ENCODE results near the gene SPATA2.

- RAMPAGE, total RNA = no peak
These were observed 519 bp downstream of the CSE1L start for GRCh38 chr20:49046432-49047229.

GRCh38 chr20:49124282-49124733 lies 63.8 kb downstream of the STAU1 start:
- RAMPAGE, total RNA = no peak

DNA sequence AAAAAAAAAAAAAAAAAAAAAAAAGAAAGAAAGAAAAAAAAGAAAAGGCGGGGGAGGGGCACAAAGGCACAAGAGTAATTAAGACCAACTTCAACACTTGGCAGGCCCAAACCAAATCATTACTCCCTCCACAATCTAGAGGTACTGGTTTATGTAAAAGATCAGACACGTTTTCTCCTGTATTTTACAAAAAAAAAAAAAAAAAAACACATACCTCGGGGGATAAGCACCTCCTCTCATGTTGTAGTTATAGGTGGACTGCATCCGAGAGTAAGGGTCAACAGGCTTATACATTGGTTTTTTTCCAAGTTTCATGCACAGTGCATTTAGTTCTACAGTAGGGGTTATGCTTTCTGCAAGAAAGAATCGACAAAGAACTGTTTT lies 34.4 kb downstream of the STAU1 start:
- RAMPAGE, total RNA = no peak

- RAMPAGE, total RNA = no peak
These were observed 918 bp upstream of the ZNFX1 start for GRCh38 chr20:49278536-49279414.

DNA sequence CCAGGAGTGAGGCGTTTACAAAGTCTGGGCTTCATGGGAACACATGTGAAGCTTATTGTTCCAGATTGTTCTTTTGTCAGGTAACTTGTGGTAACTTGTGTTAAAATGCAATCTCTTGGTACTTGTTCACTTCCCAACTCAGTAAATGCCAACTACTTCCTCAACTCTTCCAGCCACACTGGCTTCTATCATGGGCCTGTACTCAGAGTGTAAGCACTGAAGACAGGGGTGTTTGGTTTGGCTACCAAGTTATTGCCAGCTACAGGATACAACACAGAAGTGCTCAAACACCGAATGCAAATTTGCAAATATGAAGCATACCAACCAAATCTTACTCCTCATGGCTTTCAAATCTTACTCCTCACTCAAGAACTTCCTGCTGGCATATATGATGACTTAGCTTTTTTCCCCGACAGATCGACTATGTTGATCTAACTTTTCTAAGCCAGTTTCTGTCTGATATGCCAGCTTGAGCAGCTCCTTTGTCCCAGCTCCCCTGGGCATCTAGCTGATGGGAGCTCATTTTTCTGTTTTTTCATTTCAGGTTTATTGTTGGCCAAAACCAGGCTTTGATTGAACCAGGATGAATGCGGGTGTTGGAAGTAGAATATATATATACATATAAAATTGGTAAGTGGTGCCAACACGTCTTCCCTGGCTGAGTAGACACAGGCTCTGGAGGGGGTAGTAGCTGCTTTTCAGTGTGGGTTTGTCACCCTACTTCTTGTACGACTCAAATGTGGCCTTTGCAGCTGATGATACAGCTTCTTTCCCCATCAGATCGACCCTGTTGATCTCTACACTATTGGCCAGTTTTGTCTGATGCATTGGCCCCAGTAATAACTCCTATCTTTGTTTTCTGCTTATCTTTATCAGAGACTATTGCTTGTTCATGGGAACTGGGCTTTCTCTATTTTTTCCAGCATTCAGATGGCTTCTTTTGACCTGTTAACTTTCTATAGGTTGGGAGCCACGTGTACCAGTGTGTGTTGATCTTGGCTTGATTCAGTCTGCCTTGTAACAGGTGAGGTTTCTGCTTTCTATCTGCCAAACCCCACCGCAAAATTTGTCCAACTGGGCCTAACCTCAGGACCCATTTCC lies 2.4 kb upstream of the ZNFX1 start:
- RAMPAGE, total RNA = no peak

DNA sequence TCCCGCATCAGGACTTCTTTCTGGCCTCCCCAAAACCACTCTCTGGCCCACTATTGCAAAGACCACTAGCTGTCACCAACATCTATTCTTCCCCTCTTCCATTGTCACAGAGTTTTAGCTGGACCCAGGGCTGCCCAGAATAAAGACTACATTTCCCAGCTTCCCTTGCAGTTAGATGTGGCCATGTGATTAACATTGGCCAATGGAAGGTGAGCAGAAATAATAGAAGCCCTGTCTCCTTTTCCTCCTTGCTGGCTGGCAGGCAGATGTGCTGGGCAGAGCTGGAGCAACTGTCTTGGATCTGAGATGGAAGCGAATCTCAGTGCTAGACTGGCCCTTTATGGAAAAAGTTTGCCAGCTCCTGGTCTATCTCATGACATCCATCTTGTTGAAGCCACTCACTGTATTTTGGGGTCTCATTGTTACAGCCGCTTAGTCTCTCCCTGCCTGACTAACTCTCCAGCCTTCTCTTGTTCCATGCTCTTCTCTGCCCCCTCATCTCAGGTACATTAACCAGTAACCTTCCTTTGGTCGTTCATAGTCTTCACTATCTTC lies 96.9 kb downstream of the KCNB1 start:
- RAMPAGE, total RNA = no peak

DNA sequence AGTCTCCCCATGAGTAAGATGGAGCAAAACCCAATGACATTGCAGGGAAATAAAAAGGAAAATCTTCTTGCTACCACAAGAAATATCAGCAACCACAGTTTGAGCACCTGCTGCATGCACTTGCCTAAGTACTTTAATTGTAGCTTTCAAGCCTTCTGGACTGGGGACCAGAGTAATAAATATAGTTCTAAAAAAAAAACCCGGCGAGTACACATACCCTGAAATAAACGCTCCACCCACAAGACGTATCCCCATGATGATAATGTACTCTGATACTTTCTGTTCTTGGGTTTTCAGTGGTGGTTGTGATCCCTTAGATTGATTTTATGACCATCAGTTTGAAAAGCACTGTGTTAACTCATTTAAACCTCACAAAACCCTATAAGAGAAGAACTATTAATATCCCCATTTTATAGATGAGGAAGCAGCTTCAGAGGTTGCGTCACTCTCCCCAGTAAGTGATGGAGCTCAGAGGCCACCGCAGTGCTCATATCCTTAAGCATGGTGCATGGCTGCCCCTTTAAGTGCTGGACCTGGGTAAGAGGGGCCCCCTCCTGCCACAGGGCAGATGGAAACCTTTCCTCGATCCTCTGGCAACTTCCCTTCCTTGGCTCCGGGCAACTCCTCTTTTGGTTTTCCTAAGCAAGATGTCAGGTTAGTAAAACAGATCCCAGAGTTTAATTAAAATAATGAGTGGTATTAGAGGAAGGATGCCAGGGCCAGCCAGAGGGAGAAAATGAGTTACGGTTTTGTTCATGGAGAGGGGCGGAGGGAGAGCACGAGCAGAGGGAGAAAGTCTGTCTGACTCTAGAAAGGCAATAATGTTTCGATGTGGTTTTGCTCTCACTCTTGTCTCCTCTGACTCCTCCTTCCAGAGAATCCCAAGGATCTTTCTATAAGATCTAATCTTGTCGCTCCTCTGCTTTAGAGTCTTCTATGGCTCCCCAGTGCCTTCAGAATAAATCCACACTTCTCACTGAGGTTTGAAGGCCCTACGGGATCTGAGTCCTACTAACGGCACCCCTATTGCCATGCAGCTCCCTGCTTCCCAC lies 67.2 kb downstream of the KCNB1 start:
- RAMPAGE, total RNA = no peak

- RAMPAGE, total RNA = no peak
These were observed 56.0 kb downstream of the KCNB1 start for GRCh38 chr20:49426342-49426919.

DNA sequence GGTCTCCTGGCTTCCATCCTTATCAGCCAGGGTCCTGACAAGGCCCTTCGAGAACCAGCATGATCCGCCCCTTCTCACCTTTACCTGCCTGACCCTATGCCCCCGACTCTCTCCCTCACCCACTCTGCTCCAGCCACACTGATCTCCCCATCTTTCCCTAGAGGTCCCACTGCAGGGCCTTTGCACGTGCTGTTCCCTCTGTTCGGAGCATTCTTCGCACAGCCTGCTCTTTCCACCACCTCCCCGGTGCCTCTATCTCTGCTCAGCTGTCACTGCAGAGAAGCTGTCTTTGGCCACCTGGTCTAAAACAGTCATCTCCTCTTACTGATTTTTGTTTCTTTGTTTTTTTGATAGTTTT lies 1.5 kb upstream of the PTGIS start:
- RAMPAGE, total RNA = no peak

DNA sequence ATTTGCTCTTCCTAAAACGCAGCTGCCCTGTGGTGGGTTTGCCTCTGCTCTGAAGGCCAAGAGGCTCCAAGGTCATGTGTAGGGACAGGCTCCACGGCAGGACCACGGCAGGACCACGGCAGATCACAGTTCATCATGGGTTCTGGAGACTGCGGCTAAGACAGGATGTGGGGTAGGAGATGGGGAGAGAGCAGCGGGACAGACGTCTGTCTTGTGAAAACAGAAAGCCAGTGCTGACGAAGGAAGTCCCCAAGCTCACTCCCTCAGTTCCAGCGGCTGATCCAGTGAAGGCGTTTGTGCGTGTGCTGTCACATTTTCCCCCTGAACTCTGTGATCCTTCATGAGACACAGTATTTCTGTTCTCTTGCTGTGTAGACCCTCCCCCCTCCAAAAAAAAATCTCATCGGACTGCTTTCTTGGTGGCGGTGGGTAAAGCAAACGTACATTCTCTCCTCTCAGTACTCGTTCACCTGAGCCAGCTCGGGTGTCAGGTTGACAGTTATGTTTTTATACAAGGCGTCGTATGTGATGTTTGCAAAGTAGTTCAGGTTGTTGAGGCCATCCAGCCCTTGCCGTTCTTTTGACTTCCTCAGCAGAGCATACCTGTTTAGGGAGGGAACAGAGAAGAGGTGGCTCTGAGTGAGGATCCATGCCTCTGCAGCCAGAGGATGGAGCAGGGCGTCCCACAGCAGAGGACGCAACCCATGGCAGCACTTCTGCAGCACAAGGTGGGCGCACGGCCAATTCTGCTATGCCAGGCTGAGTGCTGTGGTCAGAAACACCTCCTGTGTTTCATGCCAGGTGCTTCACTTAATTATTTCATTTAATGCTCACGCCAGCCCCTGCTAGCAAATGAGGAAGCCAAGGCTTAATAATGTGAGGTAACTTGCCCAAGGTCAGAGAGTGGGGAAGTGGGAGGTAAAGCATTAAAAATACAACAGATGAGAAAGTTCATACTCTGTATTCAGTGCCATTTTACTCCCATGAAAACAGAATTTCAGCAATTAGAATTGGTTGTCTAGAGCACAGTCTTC lies 68.2 kb upstream of the PTGIS start:
- RAMPAGE, total RNA = no peak

GRCh38 chr20:49712852-49713061 lies 921 bp downstream of the B4GALT5 start:
- RAMPAGE, total RNA = no peak

- RAMPAGE, total RNA = no peak
These were observed 36.9 kb upstream of the B4GALT5 start for GRCh38 chr20:49750563-49751045.

- RAMPAGE, total RNA = no peak
These were observed 47.5 kb upstream of the SLC9A8 start for GRCh38 chr20:49765026-49765548.

DNA sequence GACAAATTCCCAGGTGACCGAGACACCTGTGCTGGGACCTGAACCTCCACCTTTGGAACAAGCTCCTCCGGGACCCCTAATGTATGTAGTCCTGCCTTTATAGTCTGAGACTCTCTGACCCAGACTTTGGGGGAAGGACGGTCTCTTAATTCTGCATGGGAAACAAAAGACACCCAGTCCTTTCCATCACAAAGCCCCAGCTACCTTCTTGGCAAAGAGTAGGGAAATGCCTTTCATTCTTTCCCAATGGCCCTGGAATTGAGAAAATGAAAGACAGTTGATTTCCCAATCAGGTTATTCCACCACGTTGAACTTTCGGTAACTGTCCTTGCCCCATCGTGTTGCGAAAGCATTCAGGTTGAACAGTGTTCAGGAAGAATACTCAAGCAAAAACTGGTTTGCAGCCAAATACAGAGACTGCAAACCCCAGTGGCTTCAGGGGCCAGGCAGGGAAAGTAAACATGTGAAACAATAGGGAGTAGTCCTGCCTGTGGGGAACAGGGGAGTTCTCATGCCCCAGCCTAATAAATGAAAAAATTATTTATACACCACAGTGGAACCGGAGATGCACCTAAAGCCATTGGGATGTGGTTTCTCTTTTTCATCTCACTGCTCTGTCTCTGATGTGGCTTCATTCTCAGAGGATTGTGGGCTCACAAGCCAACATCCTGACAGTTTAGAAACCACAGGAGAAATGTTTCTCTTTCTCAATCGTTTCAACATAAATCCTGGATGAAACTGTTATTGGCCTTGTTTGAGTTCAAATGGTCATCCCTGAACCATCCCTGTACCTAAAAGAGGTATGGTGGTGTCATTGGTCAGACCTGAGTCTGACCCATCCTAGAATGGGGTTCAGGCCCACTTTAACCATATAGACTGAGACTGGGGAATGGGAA lies 44.2 kb upstream of the SLC9A8 start:
- RAMPAGE, total RNA = no peak

GRCh38 chr20:49794840-49795412 lies 17.7 kb upstream of the SLC9A8 start:
- RAMPAGE, total RNA = no peak

DNA sequence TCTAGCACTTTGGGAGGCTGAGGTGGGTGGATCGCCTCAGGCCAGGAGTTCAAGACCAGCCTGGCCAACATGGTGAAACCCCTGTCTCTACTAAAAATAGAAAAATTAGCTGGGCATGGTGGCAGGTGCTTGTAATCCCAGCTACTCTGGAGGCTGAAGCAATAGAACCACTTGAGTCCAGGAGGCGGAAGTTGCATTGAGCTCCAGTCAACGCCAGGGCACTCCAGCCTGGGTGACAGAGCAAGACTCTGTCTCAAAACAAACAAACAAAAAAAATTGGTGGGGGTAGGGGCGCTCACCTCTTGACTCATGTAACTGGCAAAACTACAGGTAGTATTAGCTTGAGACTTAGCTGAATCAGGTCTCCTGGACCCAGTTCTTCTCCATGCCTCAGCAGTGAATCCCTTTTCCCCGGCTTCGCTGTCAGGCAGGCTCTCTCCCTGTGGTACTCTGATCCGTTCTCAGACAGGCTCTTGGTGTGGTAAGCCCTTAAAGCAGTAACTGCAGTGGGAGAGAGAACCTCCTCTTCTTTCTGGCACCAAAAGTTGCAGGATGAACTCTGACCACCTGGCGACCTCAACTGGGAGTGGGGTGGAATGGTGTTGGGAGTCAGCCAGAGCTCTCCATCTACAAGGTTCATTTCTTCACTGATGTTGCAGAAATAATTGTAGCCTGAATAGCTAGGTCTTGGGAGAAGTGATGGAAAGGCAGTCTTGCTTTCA lies 12.9 kb downstream of the SLC9A8 start:
- RAMPAGE, total RNA = no peak

GRCh38 chr20:49913302-49914162 lies 1.8 kb downstream of the SPATA2 start:
- RAMPAGE, total RNA = no peak

DNA sequence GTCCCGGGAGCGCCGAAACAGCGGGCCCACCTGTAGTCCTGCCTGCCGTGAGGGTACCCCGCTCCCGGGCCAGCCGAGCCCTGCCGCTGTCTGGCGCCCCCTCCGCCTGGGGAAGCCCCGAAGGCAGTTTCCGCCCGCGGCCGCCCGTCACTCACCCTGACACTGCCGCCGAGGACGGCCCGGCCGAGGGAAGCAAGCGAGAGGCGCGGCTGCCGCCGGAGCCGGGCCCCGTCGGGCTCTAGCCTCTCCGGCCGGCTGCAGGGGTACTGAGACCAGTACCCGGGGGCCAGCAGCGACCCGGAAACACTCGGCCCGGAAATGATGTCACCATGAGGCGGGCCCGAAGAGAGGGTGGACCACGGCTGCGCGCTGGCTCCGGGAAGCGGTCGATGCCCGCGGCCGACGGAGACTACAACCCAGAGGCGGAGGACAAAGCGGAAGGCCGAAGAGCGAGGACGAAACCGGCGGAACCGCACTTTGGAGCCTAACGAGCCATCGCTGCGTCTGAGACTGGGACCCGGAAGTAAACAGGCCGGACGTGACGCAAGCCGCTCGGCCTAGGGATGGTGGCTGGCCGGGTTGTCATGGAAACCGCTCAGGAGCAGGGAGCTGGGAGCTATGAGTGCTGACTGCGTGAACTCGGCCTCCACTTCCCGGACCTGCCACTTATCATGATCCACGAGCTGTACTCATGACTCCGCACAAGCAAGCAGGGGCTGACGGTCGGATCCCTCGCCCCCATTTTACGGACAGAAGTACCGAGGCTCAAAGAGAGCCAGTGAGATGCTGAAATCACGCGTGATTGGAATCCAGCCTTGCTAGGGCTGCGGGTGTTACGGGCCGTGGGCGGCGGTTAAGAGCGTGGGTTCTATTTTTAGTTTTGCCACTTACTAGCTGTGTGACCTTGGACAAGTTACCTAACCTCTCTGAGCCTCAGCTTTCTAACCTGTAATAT lies at the start of gene SPATA2:
SPATA2 (minus strand) TSS at position 305 of the 955 bp plus-strand sequence.
- RAMPAGE, total RNA = no peak

GRCh38 chr20:50050750-50051257 lies 62.1 kb downstream of the UBE2V1 start:
- RAMPAGE, total RNA = no peak

GRCh38 chr20:50121034-50121453 lies 8.1 kb upstream of the UBE2V1 start:
- RAMPAGE, total RNA = no peak